Anterior vena cava (tissue), 1 donor: ENCODE measurements around a stretch of chr11.

DNA sequence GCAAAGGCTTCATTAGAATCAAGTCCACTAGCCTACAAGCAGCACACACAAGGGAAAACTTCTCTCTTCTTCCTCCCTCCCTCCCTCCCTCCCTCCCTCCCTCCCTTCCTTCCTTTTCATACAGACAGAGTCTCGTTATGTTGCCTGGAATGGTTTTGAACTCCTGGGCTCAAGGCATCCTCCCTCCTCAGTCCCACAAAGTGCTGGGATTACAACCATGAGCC, 121.2 kb downstream of the SIK3 start:
- PRO-cap: no peak

DNA sequence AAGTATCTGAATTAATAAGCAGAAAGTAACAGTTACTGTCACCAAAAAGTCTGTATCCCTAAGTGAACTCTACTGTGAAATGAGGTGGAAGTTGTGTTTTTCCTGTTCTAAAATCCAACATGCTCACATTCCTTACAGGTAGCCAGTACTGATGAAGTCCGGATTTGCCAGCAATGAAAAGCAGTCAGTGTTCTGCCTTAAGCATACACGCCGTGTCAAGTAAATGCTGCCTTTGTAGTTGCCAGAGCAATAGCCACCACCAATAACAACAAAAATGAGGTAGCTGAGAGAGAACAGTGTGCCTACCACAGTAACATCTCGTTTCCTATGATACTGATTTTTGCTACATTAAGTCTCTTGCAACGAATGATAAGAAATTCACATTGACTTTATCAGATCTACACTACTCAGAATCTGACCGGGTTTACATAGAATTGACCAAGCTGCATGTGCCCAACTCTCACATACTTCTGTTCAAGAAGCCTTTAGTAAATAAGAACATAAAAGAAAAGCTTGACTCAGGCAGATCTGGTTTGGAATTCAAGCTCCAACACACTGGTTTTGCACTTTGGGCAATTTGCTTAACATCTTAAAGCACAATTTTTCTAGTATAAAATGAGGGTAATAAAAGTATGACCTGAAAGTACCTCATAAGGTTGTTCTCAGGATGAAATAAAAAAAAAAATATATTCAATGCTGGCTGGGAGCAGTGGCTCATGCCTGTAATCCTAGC, 95.3 kb downstream of the SIK3 start:
- PRO-cap: no peak

DNA sequence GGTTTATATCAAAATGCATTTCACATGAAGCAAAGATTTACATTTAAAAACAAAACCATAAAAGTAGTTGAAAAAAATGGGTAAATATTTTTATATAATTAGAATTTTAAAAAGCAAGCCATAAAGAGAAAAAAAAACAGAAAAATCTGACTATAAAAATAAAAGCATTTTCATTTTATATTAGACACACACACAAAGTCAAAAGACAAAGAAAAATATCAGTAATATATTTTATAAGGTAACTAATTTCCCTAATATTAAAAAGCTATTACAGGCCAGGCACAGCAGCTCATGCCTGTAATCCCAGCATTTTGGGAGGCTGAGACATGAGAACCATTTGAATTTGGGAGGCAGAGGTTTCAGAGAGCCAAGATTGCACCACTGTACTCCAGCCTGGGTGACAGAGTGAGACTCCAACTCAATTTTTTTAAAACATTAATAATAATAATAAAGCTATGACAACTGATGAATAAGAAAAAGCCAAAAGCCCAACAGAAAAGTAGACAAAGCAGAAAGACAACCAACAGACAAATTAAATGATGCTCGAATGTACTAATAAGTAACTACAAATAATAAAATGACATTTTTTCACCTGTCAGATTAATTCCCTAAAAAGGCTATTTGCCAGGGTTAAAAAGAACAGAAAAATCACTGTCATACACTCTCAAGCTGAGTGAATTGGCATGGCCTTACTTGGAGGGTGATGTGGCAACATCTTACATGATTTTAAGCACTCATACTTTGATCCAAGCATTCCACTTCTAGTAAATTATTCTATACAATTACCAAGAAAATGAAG, 18.4 kb downstream of the SIK3 start:
- PRO-cap: no peak

DNA sequence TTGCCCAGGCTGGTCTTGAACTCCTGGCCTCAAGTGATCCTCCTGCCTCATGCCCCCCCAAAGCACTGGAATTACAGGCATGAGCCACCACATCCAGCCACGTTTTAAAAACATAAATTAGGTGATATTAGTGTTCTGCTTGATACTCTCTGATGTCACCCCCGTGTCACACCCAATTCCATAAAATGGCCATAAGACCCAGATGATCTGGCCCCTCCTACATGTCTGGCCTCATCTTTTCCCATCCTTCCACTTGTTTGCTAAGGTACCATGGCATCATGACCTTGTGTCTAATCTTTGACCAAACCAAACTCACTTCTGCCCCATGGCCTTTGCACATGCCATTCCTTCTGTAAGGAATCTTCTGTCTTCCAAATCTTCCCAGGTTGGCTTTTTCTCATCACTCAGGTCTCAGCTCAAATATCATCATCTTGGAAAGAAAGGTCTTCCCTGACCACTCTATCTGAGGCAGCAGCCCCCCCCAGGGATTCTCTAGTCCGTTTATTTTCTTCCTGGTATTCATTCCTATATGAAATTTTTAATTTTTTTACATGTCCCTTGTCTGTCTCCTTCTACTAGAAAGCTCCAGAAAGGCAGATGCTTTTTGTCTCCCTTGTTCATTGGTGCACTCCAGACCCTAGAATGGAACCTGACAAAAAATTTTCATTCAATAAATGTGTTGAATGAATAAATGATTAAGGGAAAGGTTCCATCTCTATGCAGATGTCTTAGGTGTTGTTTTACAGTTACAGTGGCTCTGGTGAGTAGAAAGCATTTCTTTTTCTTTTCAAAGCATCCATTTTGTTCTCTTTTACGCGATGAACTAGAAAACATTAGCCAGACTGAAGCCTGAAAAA, 6.0 kb downstream of the SIK3 start:
- PRO-cap: no peak

DNA sequence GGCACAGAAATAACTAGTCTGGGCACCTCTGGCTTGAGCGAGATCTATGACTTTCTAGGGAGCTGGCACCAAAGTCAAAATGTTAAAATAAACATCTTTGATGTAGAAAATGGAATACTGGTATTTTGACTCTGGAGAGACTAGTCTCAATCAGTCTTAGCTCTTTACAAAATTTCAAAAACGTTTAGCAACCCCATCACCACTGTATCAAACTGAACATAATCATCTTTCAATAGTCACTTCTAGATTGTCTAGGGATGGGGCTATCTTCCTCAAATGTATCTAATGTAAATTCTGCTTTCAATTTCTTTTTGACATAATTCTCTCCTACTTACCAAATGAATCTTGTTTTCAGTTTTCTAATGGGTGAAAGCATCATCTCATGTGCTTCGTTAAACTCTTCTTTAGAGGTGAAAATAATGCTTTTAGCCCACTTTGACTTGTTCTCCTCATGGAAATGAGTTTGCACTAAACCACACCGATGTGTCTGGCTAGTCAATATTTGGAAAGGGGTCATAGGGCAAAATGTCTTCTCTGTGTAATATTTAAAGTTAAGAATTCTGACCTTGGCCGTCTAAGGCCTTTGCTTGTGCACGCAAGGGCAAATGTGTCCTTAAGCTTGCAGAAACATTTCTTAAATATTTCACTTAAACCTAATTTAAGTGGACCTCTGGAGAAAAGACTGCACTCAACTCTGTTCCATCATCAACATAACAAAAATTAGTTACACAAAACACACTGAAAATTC, 5.2 kb downstream of the SIK3 start:
- PRO-cap: no peak

- PRO-cap: no peak
Observed at GRCh38 chr11:117094578-117095410, 3.4 kb downstream of the SIK3 start.

DNA sequence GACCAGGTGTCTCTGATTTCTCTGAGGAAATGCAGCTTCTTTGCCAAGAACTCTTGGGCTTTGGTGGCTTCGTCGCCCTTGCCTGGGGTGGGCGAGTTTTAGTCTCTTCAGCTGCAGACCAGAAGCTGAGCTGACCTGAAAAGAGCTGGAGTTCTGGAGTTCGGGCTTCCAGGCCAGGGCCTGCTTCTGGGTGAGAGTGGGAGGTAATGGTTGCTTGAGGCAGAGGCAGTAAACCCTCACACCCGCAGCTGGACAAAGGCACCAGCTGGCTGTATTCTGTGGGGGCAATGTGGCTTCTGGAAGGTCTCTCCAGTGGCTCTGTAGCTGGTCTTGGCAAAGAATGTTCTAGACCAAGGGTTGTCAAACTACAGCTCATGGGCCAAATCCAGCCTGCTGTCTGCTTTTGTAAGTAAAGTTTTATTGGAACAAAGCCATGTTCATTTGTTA, 3.1 kb downstream of the TAGLN start:
- PRO-cap: no peak

GRCh38 chr11:117874181-117874846, 2.1 kb downstream of the FXYD6 start:
- PRO-cap: unidirectional peak, plus-strand start at chr11:117874659

DNA sequence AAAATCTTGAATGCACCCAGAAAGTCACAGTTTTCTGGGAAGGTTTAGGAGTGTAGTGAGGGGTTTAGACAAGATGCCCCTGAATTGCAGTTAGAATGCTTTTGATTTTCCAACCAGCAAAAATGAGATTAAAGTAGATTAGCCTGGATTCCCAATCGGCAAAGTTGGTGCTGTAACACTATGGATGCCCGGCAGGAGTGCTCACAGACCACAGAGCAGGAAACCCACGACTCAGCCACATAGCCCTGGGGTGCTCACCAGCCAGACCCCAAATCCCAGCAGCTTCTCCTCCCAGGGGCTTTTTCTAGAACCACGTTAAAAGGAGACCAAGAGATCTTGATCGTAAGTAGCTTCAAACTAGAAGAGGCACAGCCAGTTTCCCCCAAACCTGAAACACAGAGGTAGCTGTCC, 395 bp downstream of the TMPRSS13 start:
- PRO-cap: no peak

- PRO-cap: no peak
Observed at GRCh38 chr11:117986601-117987690, 752 bp downstream of the IL10RA start.

GRCh38 chr11:117999614-118000482, 13.7 kb downstream of the IL10RA start:
- PRO-cap: no peak

- PRO-cap: no peak
Observed at GRCh38 chr11:118003060-118003460, 16.9 kb downstream of the IL10RA start.

- PRO-cap: no peak
Observed at GRCh38 chr11:118003461-118004137, 17.4 kb downstream of the IL10RA start.

DNA sequence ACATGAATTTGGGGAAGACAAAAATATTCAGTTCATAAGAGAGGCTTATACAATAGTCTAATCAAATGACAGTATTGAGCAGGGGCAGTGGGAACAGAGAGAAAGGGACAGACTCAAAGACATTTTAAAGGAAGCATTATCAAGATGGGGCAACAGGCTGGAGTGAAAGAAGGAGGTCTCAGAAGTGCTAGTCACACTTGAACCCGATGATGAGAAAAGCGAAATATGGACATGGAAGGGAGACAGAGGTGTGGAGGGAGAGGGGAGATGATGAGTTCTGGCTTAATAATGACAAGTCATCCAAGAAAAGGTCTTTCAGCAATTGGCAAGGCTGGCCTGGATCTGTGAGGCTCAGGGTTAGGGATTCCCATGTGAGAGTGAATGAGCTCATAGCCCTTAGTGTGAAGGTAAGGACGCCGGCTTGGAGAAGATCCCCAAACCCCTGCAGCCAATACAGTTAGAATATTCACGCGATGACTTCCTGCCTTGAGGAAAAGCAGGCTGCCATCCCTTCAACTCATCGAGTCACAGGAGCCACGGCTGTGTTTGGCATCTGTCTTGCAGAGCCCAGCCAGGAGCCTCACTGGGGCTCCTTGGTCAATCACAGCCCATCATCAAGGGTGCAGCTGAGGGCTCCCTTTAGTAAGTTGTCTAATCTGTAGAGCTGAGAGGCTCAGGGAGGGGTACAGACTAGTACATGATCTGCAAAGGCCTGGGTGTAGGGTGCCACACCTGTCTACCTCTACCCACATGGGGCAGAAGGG, 18.2 kb downstream of the IL10RA start:
- PRO-cap: no peak

DNA sequence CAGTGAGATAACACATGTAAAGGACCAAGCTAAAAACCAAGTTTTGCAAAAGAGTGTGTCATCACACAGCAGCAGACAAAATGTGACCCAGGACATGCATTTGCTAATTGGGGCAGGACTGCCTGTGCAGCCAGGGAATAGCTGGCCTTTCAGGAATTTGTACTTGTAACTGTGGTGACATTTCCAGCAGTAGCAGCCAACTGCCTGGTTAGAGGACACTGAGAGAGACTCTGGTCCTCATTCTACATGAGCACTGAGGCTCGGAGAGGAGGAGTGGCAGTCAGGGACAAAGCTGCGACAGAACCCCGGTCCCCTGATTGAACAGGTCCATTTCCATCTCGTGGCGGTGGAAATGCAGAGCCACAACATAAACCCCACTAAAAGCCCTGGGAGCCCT, 13.4 kb upstream of the SMIM35 start:
- PRO-cap: no peak

- PRO-cap: no peak
Observed at GRCh38 chr11:118110906-118111952, 24.5 kb upstream of the SMIM35 start.

GRCh38 chr11:118210327-118210841, 14.4 kb downstream of the JAML start:
- PRO-cap: no peak

DNA sequence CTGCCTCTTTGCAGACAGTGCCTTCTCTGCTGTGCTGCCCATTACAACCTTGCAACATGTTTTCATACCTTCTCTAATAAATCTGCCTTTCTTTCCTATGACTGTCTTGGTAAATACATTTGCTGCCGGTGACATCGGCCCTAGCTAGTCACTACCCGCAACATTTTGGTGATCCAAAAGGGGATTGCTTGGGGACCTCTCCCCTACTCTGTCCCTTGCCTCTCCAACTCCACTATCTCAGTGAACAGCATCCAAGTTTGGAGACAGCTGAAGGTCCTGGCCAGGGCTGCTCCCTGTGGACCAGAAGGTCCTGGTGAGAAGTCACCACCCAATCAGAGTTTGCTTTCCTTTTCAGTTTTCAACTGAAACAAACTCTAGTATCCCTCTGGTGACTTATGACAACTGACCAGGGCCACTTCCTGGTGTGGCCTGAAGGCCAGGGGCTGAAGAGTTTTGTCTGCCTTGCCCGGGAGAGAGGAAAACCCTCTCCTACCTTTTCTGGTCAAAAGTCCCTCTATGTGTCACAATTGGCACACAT, 5.2 kb downstream of the JAML start:
- PRO-cap: no peak

DNA sequence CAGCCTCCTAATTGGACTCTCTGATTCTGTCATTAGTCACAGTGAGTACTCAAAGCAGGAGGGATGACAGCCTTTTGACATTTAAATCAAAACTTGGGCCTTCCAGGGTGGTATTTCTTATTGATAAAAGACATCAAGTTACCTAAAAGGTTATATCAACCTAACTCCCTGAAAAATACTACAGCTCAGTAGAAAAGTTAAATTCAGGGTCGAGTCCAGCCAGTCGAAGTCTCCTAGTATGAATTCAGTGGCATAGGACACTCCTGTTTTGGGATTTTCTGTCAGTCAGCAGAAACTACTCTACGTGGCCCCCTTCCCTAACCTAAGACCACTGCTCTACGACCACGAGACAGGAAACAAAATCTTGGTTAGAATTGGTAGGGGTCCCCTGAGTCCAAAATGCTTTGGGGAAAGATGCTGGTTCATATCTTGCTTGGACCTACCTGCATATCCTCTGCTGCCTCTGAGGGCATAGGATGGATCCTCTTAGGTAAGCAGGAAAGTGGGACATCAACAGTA, 8.2 kb upstream of the JAML start:
- PRO-cap: no peak

- PRO-cap: no peak
Observed at GRCh38 chr11:118339307-118339745, 3.2 kb downstream of the CD3D start.